ENCODE measurements around the genes PPP1R32 and LRRC10B.

GRCh38 chr11:61356503-61357076, 5.1 kb downstream of the CYB561A3 start:
- PRO-cap, result no peak
- RAMPAGE, long total RNA, 3 experiments, result no peak in any of the 3 experiments

DNA sequence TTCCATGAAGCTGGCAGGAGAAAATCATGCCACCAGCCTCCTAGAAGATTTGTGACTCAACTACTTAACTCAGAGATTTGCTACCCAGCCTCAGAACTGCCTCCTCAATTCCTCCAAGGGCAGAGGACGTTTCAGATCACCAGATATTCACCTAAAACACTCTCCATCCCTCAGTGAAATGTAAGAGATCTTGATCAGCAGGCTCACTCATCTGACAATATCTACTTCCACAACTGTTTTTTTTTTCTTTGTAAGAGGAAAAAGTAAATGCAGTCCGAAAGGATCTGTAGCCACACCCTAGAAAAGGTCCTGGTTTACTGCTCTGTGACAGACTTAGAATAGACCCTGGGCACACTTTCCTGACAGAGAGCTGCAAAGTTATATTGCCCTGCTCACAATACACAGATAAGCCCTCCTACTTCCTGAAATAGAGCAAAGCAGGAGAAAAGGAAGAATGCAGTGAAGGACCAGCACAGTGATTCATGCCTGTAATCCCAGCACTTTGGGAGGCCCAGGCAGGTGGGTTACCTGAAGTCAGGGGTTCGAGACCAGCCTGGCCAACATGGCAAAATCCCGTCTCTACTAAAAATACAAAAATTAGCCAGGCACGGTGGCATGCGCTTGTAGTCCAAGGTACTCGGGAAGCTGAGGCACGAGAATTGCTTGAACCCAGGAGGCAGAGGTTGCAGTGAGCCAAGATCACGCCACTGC, 2.3 kb downstream of the CYB561A3 start:
- PRO-cap, result no peak
- RAMPAGE, long total RNA, 3 experiments, result no peak in any of the 3 experiments

- PRO-cap, result no peak
- RAMPAGE, long total RNA, 3 experiments, result no peak in any of the 3 experiments
Measured at GRCh38 chr11:61362534-61362937, 362 bp downstream of the TMEM138 start.

GRCh38 chr11:61480761-61481655, at the start of gene PPP1R32:
TSS of gene PPP1R32 (plus strand) at chr11:61481120.
- PRO-cap, result no peak
- RAMPAGE, long total RNA, 3 experiments, result no peak in any of the 3 experiments

DNA sequence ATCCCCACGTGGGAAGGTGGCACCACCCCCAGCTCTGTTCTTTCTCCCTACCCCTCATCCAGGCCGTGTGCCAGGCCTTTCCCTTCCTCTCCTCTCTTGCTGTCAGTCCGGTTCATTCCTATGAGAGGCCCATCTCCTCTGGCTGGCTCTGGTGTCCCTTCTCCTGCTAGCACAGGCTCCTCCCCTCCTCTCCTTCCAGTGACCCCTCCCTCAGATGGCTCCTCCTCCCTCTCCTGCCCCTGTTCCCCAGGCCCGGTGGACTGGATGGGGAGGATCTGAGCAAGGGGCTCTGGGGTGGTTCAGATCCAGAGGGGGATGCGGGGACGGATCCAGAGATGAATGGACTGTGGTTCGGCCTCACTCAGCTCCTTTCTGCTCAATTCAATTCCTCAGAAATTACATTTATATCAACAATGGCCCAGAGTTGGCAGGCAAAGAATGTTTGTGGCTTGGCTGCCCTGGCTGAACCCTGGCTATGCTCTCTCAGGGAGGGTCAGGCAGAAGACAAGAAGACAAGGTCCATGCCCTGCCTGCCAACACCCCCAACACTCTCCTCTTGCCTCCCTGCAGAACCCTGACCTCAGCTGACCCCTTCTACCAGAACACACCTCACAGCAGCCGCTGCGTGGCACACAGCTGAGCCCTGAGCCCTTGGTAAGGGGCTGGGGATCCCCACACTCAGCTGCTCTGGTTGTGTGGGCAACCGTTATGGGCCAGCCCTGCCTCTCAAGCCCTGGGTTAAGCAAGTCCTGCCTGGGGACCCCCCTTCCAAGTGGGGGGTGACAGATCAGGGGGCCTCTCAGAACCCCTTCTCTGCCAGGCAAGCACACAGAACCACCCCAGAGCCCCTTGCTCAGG, 9.2 kb downstream of the PPP1R32 start:
- PRO-cap, result no peak
- RAMPAGE, long total RNA, 3 experiments, result no peak in any of the 3 experiments

DNA sequence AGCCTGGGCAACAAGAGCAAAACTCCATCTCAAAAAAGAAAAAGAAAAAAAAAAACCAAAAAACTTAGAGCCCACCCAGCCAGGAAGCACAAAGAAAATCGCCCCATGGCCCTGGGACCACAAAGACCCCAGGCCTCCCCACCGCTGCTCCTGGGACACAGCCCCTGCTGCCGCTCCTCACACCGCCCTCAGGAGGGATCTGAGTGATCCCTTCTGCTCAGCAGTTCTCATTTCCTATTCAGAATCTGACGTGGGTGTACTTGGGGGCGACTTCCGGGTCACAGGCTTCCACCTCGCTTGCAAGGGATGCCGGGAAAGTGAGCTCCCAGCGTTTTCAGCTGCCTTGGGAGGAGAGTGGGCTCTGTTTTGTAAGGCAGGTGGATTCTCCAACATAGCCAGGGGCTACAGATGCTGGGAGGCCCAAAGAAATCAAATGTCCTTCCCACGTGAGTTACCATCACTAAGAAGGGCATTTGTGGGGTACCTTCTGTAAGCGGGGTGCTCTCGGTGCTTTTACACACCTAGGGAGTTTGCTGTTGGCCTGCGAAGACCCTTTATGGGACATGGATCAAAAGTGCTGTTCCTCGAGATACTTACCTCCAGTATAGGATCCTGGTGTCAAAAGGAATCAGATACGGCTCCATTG, 9.8 kb upstream of the LRRC10B start:
- PRO-cap, result no peak
- RAMPAGE, long total RNA, 3 experiments, result no peak in any of the 3 experiments

GRCh38 chr11:61508386-61508895, at the start of gene LRRC10B:
TSS of gene LRRC10B (plus strand) at chr11:61508749.
- PRO-cap, result unidirectional peak, plus-strand start at chr11:61508749
- RAMPAGE, long total RNA, 3 experiments, result no peak in any of the 3 experiments

GRCh38 chr11:61540878-61542126, 32.8 kb downstream of the LRRC10B start:
- PRO-cap, result no peak
- RAMPAGE, long total RNA, 3 experiments, result no peak in any of the 3 experiments

- PRO-cap, result no peak
- RAMPAGE, long total RNA, 3 experiments, result no peak in any of the 3 experiments
Measured at GRCh38 chr11:61555335-61556130, 25.3 kb downstream of the SYT7 start.

DNA sequence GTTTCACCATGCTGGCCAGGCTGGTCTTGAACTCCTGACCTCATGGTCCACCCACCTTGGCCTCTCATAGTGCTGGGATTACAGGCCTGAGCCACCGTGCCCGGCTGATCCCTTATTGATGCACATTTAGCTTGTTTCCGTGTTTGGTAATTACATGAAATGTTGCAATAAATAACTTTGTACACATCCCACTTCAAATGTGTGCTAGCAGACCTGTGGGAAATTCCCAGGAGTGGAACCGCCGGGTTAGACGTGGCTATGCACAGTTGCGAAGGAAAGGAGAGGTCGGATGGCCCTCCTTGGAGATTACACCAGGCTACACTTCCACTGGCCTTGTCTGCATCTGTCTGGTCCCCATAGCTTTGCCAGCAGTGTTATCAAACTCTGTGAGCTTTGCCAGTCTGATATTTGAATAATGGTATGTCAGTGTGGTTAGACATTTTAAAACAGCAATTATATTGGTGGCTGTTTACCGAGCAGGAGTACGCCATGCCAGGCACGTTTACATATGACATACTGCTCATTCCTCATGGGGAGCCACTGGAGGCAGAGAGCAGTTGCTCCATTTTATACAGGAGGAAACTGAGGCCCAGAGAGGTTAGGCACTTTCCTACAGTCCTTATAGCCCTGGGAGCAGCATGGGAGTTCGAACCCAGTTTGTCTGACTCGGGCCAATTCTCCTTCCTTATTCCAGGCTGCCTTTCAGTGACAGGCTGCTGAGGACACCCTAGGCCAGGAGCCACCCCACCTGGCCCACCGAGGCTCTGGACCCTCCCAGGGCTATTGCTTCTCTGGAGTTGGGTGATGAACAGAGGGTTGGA, 27.3 kb upstream of the SYT7 start:
- PRO-cap, result no peak
- RAMPAGE, long total RNA, 3 experiments, result no peak in any of the 3 experiments

- PRO-cap, result no peak
- RAMPAGE, long total RNA, 3 experiments, result no peak in any of the 3 experiments
Measured at GRCh38 chr11:61650928-61651502, 29.2 kb upstream of the DAGLA start.

- PRO-cap, result no peak
- RAMPAGE, long total RNA, 3 experiments, result no peak in any of the 3 experiments
Measured at GRCh38 chr11:61655056-61655391, 25.2 kb upstream of the DAGLA start.

- PRO-cap, result no peak
- RAMPAGE, long total RNA, 3 experiments, result no peak in any of the 3 experiments
Measured at GRCh38 chr11:61800528-61801411, 8.1 kb downstream of the FEN1 start.

- PRO-cap, result no peak
- RAMPAGE, long total RNA, 3 experiments, result no peak in any of the 3 experiments
Measured at GRCh38 chr11:61815749-61816008, 1.1 kb downstream of the FADS1 start.

- PRO-cap, result no peak
- RAMPAGE, long total RNA, 3 experiments, result no peak in any of the 3 experiments
Measured at GRCh38 chr11:61830175-61831259, 2.4 kb downstream of the FADS2 start.

DNA sequence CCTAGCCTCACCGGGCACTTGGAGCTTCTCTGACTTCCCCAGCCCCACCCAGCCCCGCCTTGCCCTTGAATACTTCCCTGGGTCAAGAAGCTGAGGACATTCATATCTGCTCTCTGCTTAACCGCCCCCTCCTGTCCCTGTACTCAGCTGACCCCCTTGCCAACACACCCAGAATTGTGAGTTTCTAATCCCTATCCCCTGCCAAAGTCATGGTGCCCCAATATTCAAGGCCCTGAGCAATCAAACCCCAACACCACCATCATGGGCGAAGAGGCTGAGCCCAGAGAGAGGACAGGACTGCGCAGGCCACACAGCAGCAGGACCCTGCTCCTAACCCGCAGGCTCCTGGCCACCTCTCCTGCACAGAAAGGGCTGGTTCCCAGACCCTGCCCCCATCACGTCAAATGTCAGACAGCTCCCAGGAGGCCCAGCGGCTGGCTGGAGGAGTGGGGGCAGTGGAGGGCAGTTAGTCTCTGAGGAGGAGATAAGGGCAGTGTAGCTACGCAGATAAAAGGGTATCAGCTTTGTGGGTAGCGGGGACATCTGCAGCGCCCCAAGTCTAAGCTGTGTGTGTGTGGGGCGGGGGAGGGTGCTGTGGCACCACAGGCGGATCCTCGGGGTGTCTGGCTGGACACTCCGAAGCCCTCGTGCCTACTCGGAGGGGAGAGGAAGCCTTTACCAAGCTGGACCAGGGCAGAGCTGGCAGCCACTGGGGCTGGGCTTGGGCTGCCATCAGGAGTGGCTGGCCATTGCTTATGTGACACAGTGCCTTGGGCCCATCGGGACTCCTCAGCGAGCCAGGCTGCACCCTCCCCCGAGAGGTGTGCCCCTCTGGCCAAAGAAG, 21.6 kb downstream of the FADS3 start:
- PRO-cap, result no peak
- RAMPAGE, long total RNA, 3 experiments, result no peak in any of the 3 experiments

- PRO-cap, result no peak
- RAMPAGE, long total RNA, 3 experiments, result no peak in any of the 3 experiments
Measured at GRCh38 chr11:61908773-61909388, 8.5 kb downstream of the RAB3IL1 start.

DNA sequence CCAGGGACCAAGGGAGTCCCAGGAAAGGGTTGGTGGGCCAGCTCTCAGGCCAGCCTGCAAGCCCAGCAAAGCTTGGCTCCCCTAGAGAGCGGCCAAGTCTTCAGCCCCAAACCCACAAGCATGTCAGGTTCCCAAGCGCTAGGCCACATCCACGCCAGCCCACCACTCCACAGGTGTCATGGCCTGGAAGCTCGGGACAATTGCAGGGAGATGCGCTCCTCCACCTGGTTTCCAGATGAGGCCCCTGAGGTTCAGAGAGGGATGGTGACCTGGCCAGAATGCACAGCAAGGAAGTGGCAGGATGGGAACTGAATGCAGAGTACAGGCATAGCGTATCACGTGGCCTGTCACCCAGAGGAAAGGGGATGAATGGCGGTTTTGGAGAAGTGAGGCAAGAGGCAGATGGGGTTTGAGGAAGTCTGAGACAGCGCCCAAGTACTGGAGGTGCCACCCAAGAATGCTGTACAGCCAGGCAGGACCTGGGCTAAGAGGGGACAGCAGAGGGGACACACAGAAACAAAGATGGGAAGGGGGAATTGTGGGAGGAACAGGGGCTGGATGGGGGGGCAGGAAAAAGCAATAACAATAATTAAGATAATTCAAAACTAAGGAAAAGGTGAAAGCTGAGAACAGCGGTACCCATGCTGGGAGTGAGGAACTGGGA, 4.9 kb downstream of the RAB3IL1 start:
- PRO-cap, result no peak
- RAMPAGE, long total RNA, 3 experiments, result no peak in any of the 3 experiments

DNA sequence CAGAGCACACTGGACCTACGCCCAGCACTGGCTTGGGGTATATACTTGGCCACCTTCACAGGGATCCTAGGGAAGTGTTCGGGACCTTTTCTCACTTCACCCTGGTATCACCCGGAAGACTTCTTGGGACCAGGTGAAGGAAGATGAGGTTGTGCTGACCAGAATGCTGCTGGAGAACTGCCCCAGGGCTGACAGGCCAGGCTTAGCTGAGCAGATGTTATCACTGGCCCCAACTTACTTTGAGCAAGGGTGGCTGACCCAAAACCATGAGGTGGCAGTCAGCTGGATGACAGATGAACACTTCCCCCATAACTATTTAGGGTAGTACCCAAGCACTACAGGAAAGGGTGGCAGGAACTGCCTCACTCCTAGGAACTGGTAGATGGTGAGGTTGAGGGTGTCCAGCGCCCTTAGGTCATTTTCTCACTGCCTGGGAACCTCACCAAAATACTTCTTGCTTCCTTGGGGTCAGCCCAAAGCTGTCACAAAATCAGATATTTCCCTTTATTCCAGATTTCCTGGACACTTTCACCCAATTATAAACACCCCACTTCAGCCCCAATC, 4.3 kb downstream of the FTH1 start:
- PRO-cap, result bidirectional peak, plus-strand start at position 319 of the sequence, minus-strand start at position 179 of the sequence
- RAMPAGE, long total RNA, 3 experiments, result no peak in any of the 3 experiments

DNA sequence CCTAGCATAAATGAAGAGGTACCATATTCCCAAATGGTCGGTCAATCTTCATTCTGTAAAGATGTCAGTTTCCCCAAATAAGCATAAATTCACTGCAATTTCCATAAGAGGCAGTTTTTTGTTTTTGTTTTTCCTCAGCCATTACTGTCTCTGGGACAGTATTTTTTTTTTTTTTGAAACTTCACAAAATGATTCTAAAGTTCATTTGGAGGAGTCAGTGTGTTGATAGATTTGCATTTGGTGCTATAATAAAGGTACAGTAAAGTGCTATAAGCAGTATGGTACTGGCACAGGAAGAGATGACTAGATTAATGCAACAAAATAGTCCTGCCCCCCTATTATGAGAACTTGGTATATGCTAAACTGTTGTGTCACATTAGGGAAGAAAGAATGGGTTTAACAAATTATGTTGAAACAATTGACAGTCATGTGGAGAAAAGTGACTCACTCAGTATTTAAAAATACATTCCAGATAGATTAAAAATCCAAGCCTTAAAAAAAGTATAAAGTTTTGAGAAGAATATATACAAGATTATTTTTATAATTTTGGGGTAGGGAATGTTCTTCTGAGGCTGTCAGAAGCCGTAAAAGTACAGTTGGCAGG, 2.6 kb upstream of the FTH1 start:
- PRO-cap, result no peak
- RAMPAGE, long total RNA, 3 experiments, result no peak in any of the 3 experiments